Bile duct (tissue), 1 donor: Measurements from ENCODE around the genes OR6C65, OR6C68 and PMEL.

DNA sequence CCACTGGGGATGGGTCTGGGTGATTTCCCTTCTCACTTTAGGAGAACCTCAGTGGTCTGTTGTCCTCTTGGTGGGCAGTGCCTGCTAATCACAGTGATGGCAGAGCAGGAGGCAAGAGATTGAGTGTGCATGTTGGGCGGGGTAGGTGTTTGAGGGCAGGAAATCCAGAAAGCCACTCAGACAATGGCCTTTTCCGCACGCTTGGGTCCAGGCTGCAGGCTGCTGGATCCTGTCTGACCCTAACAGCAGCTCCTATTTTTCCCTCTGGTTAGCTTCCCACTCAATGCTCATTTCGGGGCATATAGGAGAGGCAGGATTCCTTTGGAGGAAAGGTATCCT lies 13.8 kb upstream of the ITGA5 start:
- PRO-cap, result no peak

GRCh38 chr12:54560317-54560871 lies 11.0 kb downstream of the PDE1B start:
- PRO-cap, result bidirectional peak, plus-strand start at chr12:54560589, minus-strand start at chr12:54560473

DNA sequence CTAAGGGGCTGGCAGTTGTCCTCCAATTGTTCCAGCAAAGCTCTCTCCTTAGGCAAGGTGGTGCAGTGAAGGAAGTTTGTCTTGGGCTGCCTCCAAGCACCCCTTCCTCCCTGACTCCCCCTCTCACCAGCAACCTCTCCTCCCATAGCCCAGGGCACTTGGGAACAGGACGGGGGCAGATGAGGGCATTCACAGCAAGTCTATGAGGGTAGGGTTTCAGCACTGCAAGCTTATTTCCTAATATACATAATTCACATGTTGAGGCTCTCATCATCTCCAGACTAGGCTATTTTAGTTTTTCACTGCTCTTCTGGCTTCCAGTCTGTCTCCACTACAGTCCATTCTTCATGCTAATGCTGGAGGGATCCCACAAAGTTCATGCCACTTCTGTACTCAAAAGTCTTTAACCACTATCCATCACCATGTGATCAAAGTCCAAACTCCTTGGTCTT lies 22.8 kb downstream of the LACRT start:
- PRO-cap, result no peak

DNA sequence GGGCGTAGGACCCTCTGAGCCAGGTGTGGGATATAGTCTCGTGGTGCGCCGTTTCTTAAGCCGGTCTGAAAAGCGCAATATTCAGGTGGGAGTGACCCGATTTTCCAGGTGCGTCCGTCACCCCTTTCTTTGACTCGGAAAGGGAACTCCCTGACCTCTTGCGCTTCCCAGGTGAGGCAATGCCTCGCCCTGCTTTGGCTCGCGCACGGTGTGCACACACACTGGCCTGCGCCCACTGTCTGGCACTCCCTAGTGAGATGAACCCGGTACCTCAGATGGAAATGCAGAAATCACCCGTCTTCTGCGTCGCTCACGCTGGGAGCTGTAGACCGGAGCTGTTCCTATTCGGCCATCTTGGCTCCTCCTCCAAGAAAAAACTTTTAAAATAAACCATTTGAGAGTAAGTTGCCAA lies 24.3 kb upstream of the OR9K2 start:
- PRO-cap, result no peak

- PRO-cap, result no peak
These were observed 40.7 kb downstream of the OR9K2 start for GRCh38 chr12:55166773-55167515.

GRCh38 chr12:55400246-55400653 lies at the start of gene OR6C65:
OR6C65 (plus strand) TSS chr12:55400529.
- PRO-cap, result no peak

DNA sequence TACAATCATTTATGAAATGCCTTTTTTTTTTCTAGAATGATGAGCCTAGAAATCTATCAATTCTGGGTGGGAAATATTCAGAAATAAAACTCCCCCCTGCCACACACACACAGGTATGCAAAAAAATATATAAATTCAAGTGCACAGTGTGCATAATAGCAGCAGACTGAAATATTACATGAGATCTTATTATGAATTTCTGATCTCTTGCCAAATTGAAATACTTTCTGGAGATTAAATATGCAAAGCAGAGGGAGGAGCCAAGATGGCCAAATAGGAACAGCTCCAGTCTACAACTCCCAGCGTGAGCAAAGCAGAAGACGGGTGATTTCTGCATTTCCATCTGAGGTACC lies 8.4 kb upstream of the OR6C68 start:
- PRO-cap, result no peak

DNA sequence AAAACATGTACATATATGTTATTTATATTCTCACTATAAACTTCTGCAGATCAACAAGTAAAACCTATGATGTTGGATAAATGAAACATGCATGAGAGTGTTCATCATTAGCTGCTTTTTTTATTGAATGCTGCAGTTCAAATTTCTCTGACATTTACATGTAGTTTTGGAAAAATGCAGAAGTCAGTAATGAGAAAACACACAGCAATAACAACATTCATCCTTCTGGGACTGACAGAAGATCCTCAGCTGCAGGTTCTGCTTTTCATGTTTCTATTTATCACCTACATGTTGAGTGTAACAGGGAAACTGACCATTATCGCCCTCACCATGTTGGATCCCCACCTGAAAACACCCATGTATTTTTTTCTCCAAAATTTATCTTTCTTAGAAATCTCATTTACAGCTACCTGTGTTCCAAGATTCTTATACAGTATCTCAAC lies at the start of gene OR6C68:
OR6C68 (plus strand) TSS at position 190 of the 443 bp plus-strand sequence.
- PRO-cap, result no peak

GRCh38 chr12:55696664-55697383 lies 10.9 kb downstream of the ITGA7 start:
- PRO-cap, result no peak

DNA sequence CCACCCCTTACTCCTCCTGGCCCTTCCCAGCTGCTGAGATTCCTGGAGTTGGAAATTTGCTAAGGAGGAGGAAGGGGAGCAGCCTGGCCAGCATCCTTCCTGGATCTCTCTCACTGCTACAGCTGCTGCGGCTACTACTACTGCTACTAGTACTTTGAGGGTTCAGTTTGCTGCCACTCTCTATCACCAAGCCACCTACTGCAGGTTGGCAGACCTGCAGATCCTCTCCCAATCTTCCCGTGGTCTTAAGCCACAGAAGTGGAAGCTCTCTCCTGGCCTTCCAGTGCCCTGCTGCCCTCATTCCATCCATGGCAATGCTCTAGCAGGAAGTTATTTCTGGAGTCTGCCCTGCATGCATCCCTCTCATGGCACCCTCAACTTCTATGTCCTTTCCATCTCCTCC lies 1.0 kb downstream of the ITGA7 start:
- PRO-cap, result no peak

GRCh38 chr12:55748575-55748958 lies 5.6 kb downstream of the GDF11 start:
- PRO-cap, result no peak

- PRO-cap, result no peak
These were observed 12.5 kb downstream of the GDF11 start for GRCh38 chr12:55755183-55756153.

DNA sequence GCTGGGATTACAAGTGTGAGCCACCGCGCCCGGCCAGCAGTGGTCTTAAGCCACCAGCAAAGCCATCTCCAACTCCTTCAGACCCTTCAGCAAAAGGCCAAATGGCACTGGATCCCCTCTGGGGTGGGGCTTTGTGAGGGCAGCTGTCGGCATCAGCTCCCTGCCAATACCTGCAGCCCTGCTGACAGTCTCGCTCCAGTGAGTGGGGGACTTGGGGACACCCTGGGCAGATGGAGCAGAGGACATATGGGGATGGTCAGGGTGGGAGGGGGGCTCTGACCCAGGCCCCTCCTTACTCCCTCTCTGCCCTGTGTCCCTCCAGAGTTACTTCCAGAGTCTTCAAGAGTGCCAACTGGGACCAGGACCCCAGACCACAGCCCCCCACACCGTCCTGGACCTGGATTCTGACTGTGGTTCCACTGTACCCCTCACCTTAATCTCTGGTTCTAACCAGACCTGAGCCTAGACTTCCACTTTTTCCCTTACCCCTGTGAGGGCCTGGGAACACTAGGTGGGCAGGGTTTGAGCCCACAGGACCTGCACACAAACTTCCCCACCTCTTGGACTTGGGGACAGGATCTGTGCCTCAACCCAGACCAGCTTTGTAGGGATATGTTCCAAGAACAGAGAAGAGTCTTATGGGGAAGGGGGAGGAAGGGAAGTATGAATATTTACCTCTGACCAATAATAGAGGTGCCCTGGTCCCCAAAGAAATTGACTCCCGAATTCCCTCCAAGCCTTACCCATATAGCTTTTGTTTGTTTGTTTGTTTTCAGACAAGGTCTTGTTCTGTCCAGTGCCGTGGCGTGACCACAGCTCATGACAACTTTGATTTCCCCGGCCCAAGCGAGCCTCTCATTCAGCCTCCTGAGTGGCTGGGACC lies 5.4 kb upstream of the DNAJC14 start:
- PRO-cap, result no peak

DNA sequence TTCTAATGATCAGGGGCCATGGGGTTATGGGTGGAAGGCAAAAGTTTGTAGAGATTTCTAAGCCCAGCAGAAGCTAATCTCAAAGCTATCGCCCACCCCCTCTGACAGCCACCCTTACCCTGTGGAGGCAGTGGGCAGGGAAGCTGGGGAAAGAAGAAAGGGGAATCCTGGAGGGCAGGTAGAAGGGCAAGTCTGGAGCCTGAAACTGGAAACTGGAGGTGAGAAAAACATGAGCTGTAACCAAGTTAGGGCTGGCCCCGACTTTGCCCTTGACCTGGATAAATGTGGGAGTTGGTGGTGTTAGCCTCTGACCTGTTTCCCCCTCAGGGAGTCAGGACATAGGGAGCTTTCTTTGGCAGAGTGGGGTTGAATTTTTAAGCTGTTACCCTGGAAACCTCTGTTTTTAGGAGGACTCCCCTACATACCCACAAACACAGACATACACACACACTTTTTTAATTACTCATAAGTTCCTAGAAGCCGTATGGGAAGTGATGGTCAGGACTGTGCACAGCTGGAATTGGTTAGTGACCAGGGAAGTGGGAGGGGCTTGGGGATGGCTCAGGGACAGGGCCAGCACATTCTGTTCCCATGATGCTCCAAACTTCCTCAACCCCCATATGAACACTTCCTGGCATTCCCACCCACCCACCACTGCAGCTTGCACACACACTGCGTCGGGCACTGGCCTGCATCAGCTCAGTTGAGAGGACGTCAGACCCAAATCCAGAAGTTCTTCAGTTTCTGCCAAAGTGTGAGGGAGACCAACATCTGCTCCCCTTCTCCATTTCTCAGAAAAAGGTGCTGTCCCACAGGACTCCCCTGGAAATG lies 5.0 kb upstream of the MMP19 start:
- PRO-cap, result bidirectional peak, plus-strand start at position 670 of the sequence, minus-strand start at position 496 of the sequence

DNA sequence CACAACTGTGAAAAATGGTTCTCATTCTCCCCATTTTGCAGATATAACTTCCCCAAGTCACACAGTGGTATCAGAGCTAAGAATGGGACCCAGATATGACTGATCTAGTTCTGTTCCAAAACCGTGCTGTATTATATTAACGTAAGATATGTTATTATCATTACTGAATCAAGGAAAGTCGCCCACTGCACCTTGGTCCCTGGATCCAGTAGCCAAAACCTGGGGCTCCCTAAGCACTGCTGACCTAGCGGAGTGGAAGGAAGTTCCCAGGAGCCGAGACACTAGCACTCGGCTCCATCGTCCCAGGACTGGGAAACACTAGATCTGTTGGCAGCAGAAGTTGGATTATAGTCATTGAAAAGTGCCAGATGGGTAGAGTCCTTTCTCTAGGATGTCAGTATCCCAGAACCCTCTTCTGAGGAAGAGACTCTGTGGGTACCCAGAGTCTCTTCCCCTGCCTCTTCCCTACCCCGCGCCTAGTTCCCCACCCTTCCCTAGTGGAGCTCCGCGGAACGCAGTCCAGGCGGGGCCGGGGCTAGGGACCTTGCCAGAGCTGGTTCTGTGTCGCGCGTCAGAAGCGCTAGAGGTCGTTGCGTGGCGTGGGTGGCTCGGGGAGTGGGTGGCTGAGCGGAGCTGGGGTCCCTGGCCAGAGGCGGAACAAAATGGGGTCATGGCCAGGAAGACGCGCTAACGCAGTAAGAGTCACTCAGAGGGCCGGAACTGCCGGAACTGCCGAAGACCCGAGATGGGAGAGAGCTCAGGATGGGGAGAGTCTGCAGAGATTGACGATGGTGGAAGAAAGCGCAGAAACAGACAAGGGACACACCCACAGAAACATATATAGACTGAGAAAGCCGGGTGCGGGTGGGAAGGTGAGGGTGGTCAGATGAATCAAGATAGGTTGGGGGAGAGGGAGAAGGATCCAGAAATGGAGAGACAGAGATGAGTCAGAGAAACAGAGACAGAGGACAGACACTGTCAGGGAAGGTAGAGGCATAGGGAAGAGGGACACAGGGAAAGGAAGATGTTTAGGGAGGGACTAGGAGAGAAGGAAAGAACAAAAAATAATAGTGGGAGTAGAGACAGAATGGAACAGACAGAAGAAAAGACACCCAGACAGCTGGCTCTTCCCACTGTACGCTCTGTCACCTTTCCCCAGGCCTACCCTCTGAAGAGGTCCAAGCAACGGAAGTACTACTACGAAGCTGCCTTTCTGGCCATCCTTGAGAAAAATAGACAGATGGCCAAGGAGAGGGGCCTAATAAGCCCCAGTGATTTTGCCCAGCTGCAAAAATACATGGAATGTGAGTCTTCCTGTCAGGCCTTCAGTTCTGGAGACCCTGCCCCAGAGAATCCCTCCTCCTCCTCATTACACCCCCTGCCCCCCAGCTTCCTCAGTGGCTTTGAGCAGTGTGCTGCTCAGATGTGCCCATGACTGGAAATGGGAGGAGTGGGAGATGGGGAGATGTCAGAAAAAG lies 4.8 kb downstream of the DGKA start:
- PRO-cap, result no peak

DNA sequence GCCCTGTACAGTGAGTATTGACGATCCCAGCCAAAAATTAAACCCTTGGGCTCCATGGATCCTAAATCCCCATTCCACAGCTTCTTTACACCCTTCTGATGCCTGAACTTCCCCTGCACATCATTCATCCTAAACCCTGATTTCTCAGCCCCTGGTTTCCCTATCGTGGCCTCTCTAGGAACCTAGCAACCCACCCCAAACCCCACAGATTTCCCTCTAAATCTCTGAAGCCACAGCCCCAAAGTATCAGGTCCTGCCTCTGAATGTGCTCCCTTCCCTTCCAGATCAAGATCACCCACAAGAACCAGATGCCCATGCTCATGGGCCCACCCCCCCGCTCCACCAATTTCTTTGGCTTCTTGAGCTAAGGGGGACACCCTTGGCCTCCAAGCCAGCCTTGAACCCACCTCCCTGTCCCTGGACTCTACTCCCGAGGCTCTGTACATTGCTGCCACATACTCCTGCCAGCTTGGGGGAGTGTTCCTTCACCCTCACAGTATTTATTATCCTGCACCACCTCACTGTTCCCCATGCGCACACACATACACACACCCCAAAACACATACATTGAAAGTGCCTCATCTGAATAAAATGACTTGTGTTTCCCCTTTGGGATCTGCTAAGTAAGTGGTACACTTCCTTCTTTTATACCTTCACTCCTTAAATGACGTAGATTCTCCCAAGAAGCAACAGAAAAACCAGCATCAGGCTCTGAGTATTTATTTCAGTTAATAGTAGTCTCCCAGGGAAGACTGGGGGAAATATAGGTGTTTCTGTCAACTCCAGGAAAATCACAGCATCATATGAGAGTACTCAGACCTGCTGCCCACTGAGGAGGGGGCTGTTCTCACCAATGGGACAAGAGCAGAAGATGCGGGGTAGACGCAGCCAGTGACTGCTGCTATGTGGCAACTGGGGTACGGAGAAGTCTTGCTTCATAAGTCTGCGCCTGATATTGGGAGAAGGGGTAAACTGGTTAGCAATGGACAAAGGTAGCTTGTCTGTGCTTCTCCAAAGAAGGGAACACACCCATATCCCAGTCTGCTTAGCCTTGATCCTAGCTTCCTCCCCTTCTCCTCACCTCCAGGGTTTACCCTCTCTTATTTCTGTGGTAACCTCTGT lies 12.1 kb downstream of the PMEL start:
- PRO-cap, result no peak

- PRO-cap, result no peak
These were observed at the start of gene PMEL for GRCh38 chr12:55965837-55966530. PMEL (minus strand) TSS chr12:55966042.

GRCh38 chr12:55977546-55978123 lies 3.8 kb downstream of the RAB5B start:
- PRO-cap, result no peak

DNA sequence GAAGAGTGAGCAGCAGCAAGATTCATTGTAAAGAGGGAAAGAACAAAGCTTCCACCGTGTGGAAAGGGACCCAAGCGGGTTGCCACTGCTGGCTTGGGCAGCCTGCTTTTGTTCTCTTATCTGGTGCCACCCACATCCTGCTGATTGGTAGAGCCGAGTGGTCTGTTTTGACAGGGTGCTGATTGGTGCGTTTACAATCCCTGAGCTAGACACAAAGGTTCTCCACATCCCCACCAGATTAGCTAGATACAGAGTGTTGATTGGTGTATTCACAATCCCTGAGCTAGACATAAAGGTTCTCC lies 2.5 kb downstream of the SUOX start:
- PRO-cap, result no peak

DNA sequence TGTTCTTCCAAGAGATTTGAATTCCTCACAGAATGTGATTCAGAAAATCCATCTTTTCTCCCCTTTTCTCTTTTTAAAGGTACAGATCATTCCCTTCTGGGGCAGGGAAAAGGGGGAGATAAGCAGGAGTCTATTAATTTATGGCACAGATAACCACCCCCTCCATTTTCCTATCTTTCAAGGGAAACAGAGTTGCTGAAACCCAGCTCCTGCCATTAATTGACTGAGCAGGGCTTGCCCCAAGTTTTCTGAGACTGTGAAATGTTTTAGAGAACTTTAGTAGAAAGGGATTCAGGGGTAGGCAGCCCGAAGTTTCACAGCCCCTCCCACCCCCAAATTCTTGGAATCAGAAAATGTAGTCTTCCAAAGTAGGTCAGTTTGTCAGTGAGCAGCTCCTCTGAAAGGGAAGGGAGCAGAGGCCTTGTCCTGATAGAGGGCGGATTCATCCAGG lies 616 bp upstream of the IKZF4 start:
- PRO-cap, result no peak